ENCODE measurements around the genes SLC5A7 and SULT1C2.

DNA sequence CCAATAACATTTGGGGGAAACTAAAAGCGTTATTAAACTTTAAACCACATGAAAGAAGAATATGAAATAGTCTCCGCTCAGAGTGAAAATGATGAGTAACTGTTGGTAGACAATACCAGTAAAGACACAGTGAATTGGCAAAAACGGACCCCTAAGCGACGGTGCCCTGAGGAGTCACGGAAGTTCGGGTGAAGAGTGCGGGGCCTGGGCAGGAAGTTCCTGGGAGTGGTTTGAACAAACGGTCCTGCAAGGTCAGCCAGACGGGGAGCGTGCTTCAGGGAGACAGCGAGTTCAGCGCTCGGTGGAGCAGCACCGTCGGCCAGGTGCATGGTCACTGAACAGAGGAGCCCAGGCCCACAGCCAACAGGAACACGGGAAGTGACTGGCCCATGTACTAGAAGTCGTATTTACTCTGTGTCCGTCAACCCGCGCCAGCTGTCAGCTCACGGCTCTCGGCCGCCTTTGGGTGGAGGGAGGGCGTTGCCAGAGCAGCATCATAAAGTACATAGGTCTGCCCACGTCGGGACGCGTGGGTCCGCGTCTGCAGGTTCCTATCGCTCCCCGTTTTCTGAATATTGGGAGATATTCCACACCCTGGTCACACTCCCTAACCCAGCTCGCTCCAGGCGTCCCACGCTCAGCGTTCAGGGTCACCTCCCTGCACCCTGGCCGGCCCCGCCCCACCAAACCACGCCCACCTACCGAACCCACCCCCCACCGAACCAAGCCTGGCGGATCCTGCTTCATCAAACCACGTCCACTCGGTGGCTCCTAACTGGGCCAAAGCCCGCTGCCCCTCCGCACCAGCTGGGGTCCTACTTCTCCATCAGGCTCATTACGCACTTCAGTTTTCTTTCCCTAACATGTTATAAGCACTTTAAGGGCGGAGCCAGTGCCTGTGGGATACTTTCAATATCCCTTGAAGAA is 75.7 kb upstream of the UXS1 start:
- PRO-cap, 4 experiments = peak in 2 of 4 experiments; most common plus-strand start position 259 of the sequence (in 1); most common minus-strand start position 570 of the sequence (in 1)
- RAMPAGE, long total RNA, 4 experiments = no peak in any of the 4 experiments

GRCh38 chr2:106338199-106338455 is 130.1 kb downstream of the RGPD3 start:
- PRO-cap, 4 experiments = peak in 2 of 4 experiments; most common plus-strand start chr2:106338260 (in 2)
- RAMPAGE, long total RNA, 4 experiments = no peak in any of the 4 experiments

DNA sequence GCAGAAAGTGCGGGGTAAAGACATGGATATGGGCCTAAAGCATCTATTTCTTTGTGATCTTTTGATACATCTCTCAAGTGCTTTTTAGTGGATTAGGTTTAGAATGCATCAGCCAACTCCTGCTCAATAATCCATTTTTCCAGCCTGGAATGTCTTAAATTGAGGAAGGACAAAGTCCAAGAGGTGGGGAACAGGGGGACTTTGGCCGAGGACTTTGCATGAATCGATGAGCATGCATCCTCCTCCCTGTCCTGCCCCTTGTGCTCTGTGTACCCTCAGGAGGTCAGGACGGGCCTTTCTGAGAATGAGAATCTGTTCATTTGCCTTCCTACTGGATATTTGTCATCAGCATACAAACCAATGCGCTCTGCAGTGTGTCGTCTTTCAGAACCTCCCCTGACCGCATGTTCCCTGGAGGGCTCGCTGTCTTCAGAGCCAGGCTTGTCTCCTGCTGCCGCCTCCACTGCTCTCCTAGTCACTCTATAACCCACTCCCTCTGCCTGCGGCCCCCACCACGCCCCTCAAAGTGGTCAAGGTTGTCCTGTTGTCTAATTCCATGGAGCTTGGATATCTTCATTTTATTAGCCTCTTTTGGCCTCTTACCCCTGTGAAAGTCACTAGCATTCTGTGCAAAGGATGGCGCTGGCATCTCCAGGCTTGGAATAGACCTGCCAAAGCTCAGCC is 83.6 kb downstream of the RGPD3 start:
- PRO-cap, 4 experiments = no peak in any of the 4 experiments
- RAMPAGE, long total RNA, 4 experiments = no peak in any of the 4 experiments

- PRO-cap, 4 experiments = peak in 1 of 4 experiments; most common minus-strand start chr2:106577328 (in 1)
- RAMPAGE, long total RNA, 4 experiments = no peak in any of the 4 experiments
These were observed 90.0 kb downstream of the CD8B2 start for GRCh38 chr2:106577103-106577542.

- PRO-cap, 4 experiments = no peak in any of the 4 experiments
- RAMPAGE, long total RNA, 4 experiments = no peak in any of the 4 experiments
These were observed at the start of gene SLC5A7 for GRCh38 chr2:107986030-107987104. TSS of gene SLC5A7 (plus strand) at chr2:107986524.

- PRO-cap, 4 experiments = no peak in any of the 4 experiments
- RAMPAGE, long total RNA, 4 experiments = start-site peak on the plus strand in 1 of 4 experiments, at chr2:108288895-108289049 at its widest, 5 reads per replicate
These were observed at the start of gene SULT1C2 for GRCh38 chr2:108288481-108289218. TSS of gene SULT1C2 (plus strand) at chr2:108288895.

DNA sequence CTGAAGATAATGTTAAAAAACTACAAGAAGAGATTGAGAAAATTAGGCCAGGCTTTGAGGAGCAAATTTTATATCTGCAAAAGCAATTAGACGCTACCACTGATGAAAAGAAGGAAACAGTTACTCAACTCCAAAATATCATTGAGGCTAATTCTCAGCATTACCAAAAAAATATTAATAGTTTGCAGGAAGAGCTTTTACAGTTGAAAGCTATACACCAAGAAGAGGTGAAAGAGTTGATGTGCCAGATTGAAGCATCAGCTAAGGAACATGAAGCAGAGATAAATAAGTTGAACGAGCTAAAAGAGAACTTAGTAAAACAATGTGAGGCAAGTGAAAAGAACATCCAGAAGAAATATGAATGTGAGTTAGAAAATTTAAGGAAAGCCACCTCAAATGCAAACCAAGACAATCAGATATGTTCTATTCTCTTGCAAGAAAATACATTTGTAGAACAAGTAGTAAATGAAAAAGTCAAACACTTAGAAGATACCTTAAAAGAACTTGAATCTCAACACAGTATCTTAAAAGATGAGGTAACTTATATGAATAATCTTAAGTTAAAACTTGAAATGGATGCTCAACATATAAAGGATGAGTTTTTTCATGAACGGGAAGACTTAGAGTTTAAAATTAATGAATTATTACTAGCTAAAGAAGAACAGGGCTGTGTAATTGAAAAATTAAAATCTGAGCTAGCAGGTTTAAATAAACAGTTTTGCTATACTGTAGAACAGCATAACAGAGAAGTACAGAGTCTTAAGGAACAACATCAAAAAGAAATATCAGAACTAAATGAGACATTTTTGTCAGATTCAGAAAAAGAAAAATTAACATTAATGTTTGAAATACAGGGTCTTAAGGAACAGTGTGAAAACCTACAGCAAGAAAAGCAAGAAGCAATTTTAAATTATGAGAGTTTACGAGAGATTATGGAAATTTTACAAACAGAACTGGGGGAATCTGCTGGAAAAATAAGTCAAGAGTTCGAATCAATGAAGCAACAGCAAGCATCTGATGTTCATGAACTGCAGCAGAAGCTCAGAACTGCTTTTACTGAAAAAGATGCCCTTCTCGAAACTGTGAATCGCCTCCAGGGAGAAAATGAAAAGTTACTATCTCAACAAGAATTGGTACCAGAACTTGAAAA is 21.2 kb downstream of the GCC2 start:
- PRO-cap, 4 experiments = no peak in any of the 4 experiments
- RAMPAGE, long total RNA, 4 experiments = no peak in any of the 4 experiments

DNA sequence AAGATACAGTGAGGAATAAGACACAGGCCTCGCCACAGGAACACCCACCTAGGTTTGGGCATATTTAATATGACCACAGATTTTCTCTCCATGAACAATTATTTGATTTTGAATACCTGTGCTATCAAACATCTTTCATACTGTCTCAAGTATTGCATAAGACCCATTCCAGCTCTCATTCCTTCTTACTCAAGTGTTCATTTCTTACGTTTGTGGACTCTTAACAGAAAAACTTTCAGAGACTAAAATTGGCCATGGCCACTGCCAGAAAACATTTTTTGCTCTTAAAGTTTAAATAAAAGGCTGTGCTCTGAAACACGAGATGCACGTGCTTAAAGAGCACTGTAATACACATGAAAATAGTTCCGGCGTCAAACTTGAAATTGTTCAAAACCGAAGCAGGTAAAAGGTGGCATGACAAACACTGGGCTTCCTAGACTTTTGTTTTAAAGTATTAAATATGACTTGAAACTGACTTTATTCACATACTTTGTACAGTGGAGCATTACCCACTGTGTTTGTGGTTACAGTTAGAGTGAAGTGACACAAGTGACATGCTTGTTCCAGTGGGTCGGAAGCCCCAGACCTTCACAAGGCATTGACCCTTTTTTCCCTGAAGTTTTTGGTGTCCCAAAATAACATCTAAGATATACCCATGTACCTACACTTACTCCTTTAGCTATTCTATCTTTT is 89.5 kb downstream of the LIMS1 start:
- PRO-cap, 4 experiments = no peak in any of the 4 experiments
- RAMPAGE, long total RNA, 4 experiments = no peak in any of the 4 experiments

DNA sequence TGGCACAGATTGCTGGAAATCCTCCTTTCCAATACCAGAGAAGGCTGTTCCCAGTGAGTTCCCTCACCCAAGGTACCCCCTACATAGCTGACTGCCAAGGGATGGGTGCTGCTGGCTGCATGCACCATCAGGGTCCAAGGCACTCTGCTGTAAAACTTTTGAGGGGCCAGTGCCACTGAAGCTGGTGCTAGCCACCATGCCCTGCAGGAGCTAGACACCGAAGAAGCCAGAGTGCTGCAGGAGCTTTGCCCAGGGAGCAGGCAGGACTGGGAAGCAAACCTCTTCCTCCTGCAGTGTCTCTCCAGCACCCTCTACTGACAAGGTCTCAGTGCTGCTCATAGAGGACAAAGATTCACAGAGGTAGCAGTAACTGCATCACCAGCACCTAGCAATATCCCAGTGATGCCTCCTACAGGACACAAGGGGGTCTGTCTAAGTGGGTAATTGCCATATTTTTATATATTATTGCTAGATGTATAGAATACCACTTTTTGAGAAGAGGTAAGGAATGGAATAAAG is 83.0 kb upstream of the RANBP2 start:
- PRO-cap, 4 experiments = no peak in any of the 4 experiments
- RAMPAGE, long total RNA, 4 experiments = no peak in any of the 4 experiments

- PRO-cap, 4 experiments = no peak in any of the 4 experiments
- RAMPAGE, long total RNA, 4 experiments = no peak in any of the 4 experiments
These were observed 8.6 kb downstream of the RANBP2 start for GRCh38 chr2:108727791-108728298.

DNA sequence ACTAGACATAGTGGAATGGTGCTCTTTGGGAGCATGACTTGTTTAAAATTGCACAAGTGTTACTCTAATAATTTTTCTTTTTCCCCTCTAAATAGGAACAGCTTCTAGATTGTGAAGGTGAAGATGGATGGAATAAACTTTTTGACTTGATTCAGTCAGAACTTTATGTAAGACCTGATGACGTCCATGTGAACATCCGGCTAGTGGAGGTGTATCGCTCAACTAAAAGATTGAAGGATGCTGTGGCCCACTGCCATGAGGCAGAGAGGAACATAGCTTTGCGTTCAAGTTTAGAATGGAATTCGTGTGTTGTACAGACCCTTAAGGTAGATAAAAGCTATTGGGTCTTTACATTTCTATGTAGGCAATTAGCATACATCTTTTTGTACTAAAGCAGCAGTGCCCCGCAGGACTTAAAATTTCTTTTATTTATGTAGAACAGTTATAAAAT is 16.2 kb downstream of the RANBP2 start:
- PRO-cap, 4 experiments = no peak in any of the 4 experiments
- RAMPAGE, long total RNA, 4 experiments = no peak in any of the 4 experiments

- PRO-cap, 4 experiments = no peak in any of the 4 experiments
- RAMPAGE, long total RNA, 4 experiments = no peak in any of the 4 experiments
These were observed 12.5 kb upstream of the CCDC138 start for GRCh38 chr2:108774105-108774459.

DNA sequence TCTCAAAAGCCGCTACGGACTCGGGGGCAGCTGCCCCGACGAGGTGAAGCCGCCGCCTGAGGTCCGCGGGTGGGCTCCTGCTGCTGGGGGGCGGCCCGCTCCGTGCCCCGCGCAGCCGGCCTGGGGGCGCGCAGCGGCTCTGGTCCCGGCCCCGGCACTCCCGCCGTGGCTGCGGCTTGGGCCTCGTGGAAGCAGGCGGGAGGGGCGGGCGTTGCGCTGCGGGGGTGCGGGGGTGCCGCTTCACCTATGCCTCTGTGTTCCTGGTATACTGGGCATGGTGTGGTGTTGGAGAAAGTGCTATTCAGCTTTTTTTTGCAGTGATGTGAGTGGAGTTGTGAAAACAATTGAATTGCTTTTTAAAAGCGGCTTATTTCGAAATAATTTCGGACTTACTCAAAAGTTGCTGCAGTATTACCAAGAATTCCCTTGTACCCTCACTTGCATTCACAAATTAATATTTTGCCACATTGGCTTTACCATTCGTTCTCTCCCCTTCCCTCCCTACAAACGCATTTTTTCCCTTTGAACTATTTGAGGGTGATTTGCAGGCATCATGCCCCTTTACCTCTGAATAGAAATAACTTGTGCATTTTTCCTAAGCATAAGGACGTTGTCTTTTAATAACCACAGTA is 418 bp downstream of the CCDC138 start:
- PRO-cap, 4 experiments = peak in 3 of 4 experiments; most common plus-strand start position 183 of the sequence (in 1); most common minus-strand start position 159 of the sequence (in 2)
- RAMPAGE, long total RNA, 4 experiments = no peak in any of the 4 experiments

- PRO-cap, 4 experiments = no peak in any of the 4 experiments
- RAMPAGE, long total RNA, 4 experiments = no peak in any of the 4 experiments
These were observed 88.5 kb downstream of the SH3RF3 start for GRCh38 chr2:109217555-109217754.

DNA sequence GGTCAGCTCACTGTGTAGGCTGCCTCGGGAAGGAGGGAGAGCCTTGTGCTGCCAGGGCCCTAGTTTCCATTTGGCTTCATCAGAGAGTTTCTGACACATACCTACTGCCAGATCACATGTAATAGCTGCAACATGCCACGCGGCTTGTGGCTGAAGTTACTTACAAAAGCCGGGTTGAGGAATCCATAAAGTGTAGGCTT is 129.9 kb downstream of the SH3RF3 start:
- PRO-cap, 4 experiments = no peak in any of the 4 experiments
- RAMPAGE, long total RNA, 4 experiments = no peak in any of the 4 experiments

DNA sequence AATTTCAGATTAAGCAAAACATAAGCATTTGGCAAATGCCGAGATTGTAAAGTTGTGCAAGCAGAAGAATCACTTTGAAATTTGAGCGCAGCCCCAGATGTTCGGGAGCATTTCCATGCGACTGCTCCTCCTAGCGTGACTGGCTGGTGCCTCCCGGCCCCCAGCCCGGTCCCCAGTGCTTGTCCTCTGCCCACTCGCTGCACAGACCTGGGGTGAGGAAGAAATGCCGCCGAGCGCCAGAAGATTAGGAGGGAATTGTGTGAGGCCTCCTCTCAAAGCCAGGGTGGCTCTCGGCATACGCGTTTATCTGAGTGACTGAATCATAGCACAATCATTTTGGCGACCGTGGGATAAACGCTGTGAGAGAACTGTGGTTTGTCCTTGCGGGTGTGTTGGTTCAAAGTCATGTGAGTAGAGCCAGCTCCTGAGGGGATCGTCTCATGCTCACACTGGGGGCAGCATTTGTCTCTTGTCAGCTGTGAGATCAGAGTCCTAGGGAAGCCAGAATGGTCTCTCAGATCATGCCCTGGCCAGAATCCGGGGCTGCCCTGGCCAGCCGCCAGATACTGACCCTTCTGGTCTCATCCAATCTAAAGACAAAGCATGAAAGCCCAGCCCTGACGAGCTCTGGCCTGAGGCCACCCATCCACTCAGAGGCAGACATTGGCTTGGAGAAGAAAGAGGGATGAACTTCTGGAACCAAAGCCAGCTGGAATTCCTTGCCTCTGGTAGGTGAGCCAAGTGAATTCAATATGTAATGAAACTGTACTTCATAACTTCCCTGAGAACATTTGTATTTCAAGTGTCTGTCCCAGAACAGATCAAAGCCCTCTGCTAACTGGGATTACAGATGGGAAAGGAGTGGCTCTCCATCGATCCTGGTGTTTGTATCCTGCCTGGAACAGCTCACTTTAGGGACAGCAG is 189.4 kb downstream of the SH3RF3 start:
- PRO-cap, 4 experiments = no peak in any of the 4 experiments
- RAMPAGE, long total RNA, 4 experiments = no peak in any of the 4 experiments

DNA sequence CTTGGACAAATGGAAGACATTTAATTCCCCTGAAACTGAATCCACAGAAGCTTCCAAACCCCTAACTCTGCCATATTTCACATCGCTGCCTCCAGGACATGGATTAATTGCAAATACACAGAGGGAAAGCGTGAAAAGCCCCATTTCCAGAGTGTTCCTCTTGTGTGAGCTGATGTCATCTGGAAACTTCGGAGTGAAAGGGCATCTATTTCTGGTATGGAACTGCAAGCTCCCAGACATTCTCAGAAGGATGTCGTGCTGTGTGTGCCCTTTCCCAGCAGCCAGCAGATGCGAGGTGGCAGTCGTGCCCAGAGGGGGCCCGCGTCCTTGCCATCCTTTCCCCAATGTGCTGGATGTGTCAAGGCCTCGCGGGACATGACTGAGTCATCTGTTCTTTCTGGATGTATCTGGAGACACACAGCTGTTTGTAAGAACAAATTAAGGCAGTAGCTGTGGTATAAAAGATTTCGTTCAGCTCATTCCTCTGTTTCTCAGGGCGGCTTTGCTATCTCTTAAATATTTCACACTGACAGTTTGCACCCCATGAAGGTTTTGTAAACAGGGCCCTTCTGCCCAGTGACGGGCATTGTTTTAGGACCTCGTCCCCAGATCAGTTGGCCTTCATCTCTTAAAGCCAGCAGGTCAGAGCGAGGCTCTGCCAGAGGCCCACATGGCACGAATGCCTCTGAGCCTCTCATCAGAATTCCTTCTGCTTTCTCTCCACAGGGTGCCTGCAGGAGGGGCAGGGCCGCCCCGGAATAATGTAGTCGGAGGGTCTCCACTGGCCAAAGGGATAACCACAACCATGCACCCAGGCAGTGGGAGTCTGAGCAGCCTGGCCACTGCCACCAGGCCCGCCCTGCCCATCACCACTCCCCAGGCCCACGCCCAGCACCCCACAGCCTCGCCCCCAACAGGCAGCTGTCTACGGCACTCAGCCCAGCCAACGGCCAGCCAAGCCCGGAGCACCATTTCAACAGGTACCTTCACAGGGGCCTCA is 177.3 kb downstream of the SEPTIN10 start:
- PRO-cap, 4 experiments = no peak in any of the 4 experiments
- RAMPAGE, long total RNA, 4 experiments = start-site peak on the plus strand in 1 of 4 experiments, centred at position 827 of the sequence, 9 reads per replicate

DNA sequence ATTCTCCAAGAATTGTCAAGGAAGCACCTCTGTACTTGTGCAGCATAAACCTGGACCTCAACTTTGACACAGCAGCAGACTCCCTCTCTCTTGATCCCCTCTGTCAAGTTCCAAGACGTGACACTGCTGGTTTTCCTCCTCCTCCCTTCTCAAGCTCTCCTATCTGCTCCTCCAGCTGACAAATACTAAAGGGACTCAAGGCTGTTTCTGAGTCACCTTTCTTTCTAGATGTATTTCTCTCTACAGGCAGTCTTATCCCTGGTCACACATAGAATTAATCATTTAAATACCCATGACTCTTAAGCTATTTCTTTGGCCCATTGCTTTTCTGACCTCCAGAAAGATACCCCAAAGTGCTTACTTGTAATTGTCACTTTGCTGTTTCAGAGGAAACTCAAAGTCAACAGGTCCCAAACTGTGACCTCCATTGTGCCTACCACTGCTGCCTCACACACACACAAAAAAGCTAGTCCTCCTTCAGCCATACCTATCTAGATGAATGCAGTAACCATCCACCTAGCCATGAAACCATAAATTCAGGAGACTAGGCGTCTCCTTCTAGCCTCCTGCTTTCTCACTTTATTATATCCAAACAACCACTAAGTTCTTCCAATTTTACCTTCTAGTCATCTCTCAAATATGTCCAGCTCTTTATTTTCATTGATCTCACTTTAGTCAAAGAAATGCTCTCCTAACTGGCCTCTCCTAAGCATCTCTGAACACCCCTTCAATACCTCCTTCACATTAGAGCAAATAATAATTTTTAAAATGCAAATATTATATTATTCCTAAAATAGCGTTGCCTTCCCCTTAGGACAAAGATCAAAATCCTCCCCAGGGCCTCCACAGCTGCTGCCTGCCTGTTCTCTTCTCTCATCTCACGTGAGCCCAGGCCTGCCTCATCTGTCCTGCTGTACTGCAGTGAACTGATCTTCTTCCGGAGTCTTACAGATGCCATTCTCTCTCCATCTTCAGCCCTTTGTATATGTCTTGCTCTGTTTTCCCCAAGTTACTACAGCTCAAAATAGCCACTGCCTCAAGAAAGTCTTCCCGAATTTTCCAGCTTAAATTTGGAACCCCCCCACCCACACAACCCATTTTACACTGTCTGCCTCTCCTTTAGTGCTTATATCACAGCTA is 53.1 kb downstream of the SEPTIN10 start:
- PRO-cap, 4 experiments = no peak in any of the 4 experiments
- RAMPAGE, long total RNA, 4 experiments = no peak in any of the 4 experiments

DNA sequence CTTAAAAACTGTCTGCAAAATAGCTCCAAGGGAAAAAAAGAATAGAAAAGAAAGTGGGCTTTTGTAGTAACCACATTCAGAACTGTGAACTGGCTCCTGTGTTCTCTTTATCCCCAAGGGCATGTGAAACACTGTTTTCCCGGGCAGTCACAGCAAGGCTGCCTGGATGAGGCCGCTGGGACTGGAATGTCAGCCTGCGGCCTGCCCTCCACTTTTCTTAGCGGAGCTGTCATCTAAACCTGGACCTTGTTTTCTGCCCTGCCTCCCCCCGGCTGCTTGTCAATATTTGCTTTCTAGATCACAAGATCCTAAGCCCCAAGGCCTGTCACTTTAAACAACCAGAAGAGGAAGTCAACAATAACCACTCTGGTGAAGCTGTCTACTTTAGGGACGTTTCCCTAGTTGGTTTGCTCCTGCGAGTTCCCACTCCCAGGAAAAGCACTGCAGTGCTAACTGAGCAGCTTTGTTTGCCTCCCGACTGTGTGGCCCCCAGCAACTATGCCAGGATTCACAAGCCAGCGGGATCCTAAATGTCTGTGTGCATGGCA is 30.5 kb downstream of the SOWAHC start:
- PRO-cap, 4 experiments = no peak in any of the 4 experiments
- RAMPAGE, long total RNA, 4 experiments = no peak in any of the 4 experiments

DNA sequence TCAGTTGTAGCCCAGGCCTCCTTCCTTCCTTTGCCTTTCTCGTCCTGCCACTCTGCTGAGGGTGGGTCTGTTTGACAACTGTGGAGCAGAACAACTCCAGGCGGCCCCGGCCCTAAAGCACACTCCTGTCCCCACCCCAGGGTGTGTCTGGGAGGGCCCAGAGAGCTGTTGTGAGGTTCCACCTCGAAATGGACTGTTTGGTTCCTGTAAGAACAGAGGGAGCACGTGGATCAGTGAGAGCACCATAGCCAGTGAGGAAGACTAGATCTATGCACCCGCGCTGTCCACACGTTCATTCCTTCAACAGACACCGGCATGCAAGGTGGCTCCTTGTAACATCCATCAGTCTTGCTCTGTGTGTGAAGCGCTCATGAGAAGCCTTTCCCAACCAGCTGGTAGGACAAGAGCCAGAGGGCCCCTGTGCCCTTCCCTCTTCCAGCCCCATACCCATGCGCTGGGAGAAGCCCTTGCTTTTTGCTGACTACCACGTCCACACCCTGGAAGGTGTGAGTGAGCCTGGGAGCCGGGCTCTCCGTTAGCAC is 61.6 kb downstream of the SOWAHC start:
- PRO-cap, 4 experiments = no peak in any of the 4 experiments
- RAMPAGE, long total RNA, 4 experiments = no peak in any of the 4 experiments

Data from spleen (tissue), 7 donors.